Measurements from ENCODE around the genes DOCK10 and DAW1.

DNA sequence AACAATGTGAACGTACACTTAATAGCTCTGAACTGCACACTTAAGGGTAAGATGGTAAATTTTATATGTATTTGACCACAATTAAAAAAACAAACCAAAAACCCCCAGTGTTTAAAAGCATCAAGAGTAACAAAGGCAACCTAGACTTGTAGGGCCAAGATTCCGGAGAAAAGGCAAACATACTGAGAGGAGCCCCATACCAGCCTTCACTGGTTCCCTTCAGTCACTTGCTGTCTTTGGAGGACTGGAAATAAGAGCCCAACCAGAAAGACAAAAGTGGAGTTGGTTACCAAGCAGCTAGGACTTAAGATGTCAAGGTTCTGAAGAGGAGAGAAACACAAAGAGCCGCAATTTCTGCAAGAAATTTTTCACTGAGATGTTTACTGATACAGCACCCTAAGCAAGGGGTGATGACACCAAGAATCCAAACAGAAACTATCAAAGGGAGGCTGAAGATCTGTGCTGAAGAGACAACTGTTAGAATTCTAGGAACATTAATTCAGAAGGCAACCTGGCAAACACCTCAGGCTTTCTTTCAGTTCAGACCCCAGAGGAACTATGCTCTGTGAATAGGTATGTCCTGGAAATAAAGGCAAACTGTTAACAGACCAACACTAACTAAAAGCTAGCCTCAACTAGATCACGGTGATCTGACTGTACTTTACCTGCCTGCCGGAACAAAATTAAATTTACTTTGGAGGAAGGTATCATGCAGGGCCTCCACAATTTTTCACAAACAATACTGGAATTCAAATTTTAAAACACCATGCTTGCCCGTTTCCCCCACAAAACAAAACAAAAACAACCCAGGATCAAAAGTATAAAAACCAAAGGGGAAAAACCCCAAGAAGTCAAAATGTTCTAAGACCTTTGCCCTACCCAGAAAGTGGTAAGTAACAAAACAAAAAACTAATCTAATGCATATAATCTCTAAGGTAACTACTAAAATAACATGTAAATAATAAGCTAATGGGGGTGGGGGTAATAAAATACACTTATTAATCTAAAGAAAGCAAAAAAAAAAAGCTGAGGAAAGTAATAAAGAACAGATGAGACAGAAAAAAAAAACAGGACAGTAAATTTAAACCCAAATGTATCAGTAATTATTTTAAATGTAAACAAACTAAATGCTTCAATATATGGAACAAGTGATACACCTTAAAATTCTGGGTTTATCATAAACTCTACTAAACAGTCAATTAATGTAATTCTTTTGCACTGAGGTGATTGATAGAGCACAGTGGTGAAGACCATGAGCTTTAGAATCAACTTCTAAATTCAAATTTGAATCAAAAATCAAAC lies 60.7 kb downstream of the CUL3 start:
- RRBS: no CpG with 5 or more reads among the region's 6 CpGs

DNA sequence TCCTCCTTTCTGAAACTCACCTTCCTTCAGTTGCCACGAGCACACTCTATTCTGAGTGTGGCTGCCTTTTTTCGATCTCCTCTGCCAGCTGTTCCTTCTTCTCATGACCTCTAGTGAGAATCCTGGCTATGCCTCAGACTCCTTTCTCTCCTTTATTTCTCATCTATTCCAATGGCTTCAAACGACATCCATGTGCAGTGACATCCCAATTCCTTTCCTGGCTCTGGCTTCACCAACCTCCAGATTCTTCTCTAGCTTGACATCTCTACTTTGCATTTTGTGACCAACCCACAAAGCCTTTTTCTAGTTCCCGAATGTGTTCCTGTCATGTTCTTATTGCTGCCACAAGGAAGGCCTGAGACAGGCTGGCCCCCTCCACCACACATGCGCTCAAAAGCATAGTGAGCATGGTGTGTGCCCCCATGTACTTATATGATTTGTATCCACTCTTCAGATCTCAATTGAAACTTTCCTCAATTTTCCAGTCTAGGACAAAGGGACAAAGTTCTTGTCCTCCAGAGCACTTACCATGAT lies 160.6 kb upstream of the CCDC195 start:
- RRBS: no CpG with 5 or more reads among the region's 5 CpGs

GRCh38 chr2:224927326-224928355 lies 114.6 kb downstream of the DOCK10 start:
- RRBS: no CpG with 5 or more reads among the region's 16 CpGs

GRCh38 chr2:225041928-225042912 lies at the start of gene DOCK10:
TSS of gene DOCK10 (minus strand) at chr2:225042468.
- RRBS: 3% methylated on average over 61 of the region's 115 CpGs

GRCh38 chr2:226137357-226137658 lies 662.3 kb downstream of the IRS1 start:
- RRBS: no CpG with 5 or more reads among the region's 3 CpGs

DNA sequence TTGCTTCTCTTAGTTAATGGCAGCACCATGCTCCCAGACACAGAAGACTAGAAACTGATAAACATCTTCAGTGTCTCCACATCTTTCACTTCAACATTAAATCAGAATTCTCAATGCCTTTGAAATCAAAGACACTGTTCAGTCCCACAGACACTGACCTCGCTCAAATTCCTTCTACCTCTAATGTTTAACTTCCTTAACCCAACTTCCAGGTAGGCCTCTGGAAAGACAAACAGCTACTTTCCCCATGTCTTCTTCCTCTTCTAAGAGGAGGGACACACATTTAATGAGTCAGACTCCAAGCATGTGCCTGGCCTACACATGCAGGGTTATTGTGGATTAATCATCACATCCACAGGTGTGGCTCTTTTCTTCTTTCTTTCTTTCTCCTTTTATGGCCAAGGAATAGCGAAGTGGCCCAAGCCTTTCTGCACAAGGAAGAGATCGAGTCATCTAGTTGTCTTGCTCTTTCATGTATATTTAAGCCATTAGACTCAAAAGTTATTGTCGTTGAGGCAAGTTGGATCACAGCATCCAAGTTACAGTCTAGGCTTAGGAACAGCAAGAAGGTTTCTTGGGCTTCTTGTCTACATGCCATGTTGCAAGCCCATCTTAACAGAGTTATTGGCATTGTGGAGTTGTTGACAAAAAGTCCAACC lies 387.8 kb downstream of the IRS1 start:
- RRBS: no CpG with 5 or more reads among the region's 4 CpGs

DNA sequence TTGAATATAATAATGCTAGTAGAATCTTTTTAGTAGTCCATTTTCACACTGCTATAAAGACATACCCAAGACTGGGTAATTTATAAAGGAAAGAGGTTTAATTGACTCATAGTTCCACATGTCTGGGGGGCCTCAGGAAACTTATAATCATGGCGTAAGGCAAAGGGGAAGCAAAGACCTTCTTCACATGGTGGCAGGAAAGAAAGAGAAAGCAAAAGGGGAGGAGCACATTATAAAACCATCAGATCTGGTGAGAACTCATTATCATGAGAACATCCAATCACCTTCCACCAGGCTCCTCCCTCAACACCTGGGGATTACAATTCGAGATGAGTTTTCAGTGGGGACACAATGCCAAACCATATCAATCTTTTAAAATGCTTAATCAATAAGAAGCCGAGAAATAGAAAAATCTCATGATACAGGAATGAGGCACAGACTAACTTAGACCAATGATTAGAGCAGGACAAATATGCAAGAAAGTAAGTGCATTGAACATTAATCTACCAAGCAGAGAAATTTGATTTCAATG lies 259.4 kb downstream of the IRS1 start:
- RRBS: no CpG with 5 or more reads among the region's 3 CpGs

- RRBS: no CpG with 5 or more reads among the region's 8 CpGs
Measured at GRCh38 chr2:226754775-226755680, 44.6 kb downstream of the IRS1 start.

DNA sequence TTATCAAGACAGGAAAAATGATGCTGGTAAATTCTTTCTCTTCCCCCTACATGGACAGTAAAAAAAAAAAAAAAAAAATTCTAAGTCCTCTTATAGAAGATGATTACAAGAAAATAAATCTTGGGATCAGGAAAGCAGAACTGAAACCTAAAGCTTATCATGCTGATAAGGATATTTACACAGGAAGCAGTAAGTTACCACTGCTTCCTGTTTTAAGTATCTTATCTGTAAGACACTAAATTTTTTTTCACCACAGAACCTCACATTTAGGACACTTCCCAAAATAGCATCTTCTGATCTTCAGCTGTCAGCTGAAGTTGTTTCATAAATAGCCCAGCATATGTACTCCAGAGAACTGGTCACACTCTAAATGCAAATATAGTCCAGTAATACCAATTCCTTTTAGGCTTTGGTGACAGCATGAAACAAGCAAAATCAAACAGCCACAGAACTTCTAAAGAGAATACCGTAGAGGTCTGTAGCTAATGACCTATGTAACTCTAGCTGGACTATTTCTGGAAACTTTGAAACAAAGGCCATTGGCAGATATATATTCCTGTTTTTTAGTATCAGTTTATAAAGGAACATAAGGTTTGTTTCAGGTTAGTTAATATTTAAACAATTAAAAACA lies 26.9 kb downstream of the IRS1 start:
- RRBS: no CpG with 5 or more reads among the region's 1 CpG

- RRBS: 98% methylated on average over 10 of the region's 32 CpGs
Measured at GRCh38 chr2:226794930-226796001, 4.4 kb downstream of the IRS1 start.

- RRBS: no CpG with 5 or more reads among the region's 16 CpGs
Measured at GRCh38 chr2:226798034-226798319, 1.6 kb downstream of the IRS1 start.

DNA sequence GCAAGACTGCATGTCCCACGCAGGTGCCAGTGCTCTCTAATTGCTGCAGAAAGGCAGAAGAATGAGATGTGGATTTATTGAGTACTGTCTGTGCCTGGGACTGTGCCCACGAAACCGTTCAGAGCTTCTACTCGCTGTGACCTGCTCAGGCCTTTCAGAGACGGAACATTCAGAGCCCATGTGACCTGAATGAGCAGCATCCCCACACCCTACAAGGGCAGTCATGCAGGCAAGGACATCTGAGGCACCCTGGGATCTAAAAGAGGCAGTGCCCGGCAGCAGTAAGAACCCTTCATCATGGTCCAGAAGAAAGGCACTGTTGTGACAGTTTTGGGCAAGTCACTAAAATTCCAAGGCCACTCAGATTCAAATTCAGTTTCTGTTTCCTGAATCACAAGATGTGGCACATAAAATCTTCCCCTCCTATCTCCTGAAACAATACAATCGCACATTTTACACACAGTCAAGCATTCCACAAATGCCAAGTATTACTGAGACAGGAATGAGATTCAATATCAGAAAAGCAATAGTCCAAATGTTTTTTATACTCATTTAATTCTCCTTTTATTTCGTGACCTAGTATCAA lies 16.0 kb downstream of the COL4A3 start:
- RRBS: no CpG with 5 or more reads among the region's 8 CpGs

DNA sequence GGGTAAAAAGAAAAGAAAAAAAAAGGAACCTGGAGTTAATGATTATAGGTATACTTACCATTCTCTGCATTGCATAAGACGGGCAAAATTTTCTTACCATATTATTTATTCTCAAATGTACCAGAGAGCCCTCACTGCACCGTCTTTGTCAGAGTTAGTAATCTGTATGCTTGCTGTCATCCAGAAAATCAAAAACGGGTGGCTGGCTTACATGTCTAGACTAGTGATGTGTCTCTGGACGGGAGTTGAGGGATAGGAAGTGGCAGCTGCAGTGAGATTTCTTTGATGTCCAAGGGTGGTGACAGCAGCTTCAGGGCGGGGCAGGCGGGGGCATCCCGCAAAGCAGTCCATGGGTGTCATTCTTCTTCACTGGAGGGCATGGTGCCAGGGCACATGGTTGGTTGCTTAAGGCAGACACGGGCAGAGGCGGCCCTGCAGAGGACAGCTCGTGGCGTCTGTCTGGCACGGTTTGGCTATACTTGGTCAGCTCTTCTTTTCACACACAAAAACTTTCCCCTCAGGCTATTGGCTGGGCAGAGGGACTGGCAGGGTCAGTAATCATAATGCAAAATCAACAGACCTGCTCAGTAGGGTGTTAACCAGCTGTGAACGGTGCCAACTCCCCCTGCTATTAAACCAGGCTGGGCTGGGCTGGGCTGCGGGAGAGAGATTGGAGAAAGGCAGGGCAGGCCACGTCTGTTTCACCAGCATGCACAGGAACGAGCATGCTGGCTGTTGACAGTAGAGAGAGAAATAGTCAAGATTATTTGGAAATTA lies 63.7 kb downstream of the COL4A3 start:
- RRBS: no CpG with 5 or more reads among the region's 16 CpGs

DNA sequence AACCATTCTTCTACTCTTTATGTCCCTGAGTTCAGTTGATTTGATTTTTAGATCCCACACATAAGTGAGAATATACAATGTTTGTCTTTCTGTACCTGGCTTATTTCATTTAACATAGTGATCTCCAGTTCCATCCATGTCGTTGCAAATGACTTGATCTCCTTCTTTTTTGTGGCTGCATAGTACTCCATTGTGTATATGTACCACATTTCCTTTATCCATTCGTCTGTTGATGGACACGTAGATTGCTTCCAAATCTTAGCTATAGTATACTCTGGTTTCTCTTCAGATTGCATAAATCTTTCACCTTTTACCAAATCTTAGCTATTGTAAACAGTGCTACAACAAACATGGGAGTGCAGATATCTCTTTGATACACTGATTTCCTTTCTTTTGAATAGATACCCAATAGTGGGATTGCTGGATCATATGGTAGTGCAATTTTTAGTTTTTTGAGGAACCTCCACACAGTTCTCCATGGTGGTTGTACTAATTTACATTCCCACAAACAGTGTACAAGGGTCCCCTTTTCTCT lies 67.6 kb downstream of the COL4A3 start:
- RRBS: no CpG with 5 or more reads among the region's 3 CpGs

- RRBS: no CpG with 5 or more reads among the region's 8 CpGs
Measured at GRCh38 chr2:227330335-227331047, 5.4 kb downstream of the MFF start.

DNA sequence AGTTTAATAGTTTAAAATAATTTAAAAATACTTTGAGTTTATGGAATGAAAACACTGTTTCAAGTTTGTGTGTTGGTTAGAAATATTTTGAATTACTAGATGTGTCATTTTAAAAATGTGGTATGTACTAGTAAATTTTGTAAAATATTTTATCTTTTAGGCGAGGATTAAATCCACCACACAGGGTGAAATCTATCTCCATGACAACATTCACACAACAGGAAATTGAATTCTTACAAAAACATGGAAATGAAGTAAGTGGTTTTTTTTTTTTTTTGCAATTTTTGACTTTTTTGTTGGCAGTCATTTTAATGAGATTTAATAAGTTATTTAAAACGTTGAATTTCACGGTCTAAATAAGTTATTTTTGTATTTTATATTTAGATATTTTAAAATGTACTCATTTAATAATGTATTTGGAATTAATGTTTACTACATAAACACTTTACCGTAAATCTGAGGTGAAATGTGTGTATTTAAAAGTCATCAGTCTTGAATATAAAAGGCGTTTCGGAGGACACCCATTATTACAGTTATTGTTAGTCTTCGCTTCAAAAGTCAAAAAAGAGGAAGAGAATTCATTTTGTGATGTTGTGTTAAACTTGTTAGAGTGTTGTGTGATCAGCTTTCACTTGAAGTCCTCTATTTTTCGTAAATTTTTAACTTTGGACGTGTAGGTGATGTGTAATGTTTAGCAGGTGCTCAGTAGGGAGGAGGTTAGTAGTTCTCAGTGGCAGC lies 19.6 kb downstream of the AGFG1 start:
- RRBS: no CpG with 5 or more reads among the region's 9 CpGs

DNA sequence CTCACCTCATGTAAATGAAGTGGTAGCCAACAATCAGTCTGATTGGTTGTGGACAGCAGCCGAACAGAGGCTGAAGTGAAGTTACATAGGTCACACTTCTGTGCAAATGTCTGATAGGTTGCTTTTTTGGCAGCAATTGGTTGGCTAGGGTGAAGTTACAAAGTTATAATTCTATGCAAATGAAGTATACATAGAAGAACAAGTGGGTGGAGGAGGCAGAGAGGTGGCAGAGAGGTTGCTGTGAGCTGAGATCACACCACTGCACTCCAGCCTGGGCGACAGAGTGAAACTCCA lies 6.1 kb downstream of the SCYGR8 start:
- RRBS: no CpG with 5 or more reads among the region's 2 CpGs

GRCh38 chr2:227871200-227872204 lies at the start of gene DAW1:
TSS of gene DAW1 (plus strand) at chr2:227871631.
- RRBS: 17% methylated on average over 8 of the region's 45 CpGs

DNA sequence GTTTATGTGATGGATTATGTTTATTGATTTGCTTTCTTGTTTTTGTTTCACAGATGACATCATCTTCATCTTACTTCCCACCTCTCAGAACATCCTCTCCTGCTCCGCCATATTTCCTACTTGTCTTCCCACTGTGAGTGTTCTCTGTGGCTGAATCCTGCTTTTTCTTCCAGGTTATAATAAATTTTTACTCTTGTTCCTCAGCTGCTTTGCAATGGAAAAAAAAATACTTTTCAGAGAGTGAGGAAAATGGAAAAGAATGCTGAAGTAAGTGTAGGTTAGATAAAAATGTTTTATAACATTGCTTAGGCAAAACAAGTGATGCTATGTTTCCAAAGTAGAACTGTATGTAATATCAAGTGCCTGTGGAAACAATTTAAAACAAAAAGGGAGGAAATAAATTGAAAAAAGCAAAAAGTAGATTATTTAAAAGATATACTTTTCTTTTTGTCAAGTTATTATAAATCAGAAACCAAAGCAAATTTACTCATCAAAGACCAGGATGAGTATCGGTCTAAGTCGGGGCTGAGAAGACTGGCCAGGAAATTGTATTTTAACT lies 192.3 kb downstream of the PID1 start:
- RRBS: no CpG with 5 or more reads among the region's 3 CpGs

DNA sequence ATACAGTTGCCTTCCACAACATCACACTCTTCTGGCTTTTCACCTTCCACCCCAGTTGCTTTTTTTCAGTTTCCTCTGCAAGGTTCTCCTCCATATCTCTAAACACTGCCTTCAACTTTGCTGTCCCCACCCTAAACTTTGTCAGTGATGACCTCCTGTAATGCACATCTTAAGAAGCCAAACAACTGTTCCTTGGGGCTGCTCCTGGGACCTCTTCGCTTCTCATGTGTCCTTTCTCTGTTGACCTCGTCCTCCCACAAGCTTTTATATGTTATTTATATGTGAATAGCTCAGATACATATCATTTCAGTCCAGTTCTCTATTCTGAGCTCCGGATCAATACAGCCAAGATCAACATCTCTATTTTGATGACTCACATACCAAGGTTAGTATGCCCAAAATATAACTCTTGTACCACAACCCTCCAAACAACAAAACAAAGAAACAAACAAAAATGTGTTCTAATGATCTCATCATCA lies 154.3 kb downstream of the PID1 start:
- RRBS: no CpG with 5 or more reads among the region's 3 CpGs

All from HL-60 (cell line).